ENCODE measurements around the gene C5orf52.

DNA sequence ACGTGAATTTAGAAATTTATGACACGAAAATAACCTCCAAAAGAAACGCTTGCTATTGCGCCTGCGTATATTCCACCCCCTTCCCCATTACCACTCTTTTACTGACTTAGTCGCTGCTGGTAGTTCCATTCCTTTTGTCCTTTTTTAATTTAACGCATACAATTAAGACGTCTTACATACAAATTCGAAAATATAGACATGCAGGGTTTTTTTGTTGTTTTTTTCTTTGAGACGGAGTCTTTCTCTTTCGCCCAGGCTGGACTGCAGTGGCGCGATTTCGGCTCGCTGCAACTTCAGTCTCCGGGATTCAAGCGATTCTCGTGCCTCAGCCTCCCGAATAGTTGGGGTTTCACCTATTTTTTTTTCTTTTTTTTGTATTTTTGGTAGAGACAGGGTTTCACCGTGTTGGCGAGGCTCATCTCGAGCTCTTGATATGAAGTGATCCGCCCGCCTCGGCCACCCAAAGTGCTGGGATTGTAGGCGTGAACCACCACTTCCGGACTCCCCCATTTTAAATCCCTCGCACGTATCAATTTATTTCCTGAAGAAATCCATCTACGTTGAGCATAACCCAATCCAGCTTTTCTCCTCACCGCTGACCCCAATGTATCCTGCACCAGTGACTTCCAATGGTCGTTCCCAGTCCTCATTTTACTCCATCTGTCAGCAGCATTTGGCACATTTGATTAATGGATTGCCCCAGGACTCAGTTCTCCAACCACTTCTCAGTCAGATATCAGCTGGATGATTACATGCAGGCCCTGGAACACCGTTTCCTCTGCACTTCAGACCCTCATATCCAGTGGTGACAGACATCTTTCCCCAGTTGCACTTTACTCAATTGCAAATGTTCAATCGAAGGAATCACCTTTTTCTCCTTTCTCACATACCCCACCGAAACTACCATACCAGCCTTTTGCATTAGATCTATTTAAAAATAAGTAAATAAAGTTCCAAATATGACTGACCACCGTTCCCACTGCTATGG lies 807 bp upstream of the MED7 start:
- RAMPAGE, long total RNA: no peak
- RRBS: no CpG with 5 or more reads among the region's 36 CpGs

DNA sequence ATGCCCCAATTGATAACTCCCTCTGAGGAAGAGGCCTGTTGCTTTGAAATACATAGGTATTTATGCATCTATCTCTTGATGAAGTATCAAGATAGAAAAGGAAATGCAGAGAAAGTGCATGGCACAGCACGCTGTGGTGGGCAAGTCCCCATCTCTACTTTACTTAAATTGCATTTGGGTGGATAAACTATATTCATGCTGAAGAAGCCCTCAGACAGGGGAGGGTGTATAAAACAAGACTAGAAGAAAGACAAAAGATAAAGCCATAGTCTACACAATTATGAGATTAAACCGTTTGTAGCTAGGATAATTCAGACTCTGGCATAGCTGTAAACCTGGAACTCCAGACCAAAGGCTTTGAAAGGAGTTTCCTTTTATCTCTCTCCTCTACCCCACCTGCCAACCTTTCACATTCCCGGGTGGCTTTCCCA lies 6.5 kb downstream of the GARIN3 start:
- RAMPAGE, long total RNA: no peak
- RRBS: no CpG with 5 or more reads among the region's 3 CpGs

GRCh38 chr5:157195927-157196398 lies 15.3 kb downstream of the ITK start:
- RAMPAGE, long total RNA: no peak

DNA sequence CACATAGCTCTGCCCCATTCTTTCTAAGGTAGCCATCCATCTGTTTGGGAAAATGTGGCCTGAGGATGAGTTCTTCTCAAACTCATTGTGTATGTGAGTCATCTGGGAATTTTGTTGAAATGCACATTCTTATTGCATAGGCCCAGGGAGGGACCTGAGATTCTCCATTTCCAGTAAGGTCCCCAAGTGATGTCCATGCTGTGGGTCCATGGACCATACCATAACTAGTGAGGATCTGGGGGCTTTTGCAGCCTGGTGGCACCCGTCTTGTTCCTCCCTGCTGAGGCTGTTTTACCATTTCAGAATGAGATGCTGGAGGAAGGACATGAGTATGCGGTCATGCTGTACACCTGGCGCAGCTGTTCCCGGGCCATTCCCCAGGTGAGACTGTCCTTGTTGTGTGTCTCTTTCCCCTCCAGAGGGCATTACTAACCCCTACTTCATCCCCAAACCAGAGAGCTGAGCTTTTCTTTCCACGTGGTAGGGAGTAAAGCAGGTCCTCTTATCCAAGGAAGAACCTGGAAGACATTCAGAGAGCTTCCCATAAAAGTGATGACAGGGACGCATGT lies 28.6 kb downstream of the CYFIP2 start:
- RAMPAGE, long total RNA: no peak
- RRBS: no CpG with 5 or more reads among the region's 6 CpGs

- RAMPAGE, long total RNA: no peak
- RRBS: no CpG with 5 or more reads among the region's 4 CpGs
These were observed 27.3 kb downstream of the NIPAL4 start for GRCh38 chr5:157487205-157487904.

DNA sequence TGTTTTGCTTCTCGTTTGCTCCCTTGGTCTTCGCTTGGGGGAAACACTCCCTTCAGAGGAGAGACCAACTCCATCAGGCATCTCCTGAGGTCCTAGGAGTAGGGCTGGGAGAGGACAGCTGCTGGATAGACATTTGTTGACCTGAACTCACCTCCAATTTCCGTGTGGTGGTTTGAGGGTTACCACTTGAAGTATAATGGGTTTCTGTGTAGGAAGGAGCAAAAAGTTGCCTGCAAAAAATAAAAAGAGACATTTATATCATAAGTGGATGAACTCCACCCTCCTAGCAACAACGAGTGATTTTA lies 37.9 kb downstream of the ADAM19 start:
- RAMPAGE, long total RNA: no peak
- RRBS: no CpG with 5 or more reads among the region's 4 CpGs

DNA sequence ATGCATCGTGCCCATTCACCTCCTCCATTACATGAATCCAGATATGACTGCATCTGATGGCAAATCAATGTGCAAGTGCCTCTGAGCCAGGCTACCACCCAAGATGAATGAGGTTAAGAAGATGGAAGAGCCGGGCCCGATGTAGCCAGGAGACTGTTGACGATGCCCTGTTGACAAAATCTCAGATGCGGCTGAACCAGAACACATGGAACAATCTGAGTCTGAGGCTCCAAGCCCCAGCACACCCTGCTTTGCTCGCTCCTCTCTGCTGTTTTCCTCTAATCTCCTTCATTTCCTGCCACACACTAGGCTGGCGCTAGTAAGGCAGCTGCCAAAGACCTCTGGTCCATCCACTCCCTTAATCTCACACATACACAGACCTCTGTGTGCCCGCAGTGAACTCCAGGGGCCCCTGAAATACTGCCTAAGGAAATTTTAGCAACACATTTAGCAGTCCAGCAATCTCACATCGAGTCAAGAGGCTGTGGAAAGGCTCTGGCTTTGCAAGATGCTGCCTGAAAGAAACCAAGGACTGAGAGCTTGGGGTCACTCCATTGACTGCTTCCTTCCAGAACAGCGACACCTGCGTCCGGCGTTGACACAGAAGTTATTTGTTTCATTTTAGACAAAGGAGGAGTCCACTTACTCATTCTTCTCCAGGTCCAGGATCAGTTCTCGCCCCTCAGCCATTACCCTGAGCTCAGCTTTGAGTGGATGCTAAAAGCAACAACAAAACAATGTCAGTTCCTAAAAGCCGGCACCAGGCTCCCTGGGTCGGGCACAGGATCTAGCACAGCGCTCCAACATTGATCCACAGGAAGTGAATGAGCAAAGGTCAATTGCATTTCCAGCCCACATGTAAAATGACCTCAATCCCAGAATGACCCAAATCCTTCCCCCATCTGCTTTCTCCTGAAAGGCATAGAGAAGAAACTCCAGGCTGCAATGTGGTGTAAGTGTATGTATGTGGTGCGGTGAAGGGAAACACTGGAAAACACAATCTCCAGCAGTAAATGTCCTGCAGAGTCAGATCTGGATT lies 11.5 kb downstream of the ADAM19 start:
- RAMPAGE, long total RNA: no peak
- RRBS: no CpG with 5 or more reads among the region's 18 CpGs

- RAMPAGE, long total RNA: no peak
- RRBS: 2% methylated on average over 25 of the region's 91 CpGs
These were observed at the start of gene C5orf52 for GRCh38 chr5:157670867-157671929. Gene C5orf52, plus strand, starts transcription at chr5:157671533.

GRCh38 chr5:157857800-157858175 lies 1.2 kb downstream of the CLINT1 start:
- RAMPAGE, long total RNA: no peak
- RRBS: no CpG with 5 or more reads among the region's 2 CpGs

DNA sequence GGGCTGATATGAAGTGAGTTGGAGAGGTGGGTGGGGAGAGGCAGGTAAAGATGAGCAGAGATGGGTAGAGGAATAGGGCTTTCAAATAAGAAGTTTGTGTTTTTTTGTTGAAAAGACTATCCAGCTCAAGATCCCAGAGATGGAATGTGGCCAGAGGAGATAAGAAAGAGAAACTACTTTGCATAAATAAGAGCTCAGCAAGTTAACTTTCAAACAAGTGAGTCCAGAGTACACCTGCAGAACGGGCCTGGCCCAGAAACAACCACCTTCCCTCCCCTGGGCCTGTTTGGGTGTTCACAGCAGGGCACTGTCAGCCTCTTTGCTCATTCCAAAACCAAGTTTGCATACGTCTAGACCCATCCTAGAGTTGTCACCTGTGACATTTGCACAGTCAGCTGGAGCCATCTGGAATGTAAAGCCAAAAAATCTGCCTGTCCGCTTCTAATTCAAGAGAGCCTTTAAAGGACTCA lies 2.3 kb upstream of the CLINT1 start:
- RAMPAGE, long total RNA: no peak
- RRBS: no CpG with 5 or more reads among the region's 3 CpGs

GRCh38 chr5:158802846-158803071 lies 297.0 kb downstream of the EBF1 start:
- RAMPAGE, long total RNA: no peak
- RRBS: no CpG with 5 or more reads among the region's 1 CpG

GRCh38 chr5:159021414-159022735 lies 77.8 kb downstream of the EBF1 start:
- RAMPAGE, long total RNA: no peak
- RRBS: no CpG with 5 or more reads among the region's 29 CpGs

- RAMPAGE, long total RNA: no peak
- RRBS: no CpG with 5 or more reads among the region's 3 CpGs
These were observed 56.2 kb downstream of the EBF1 start for GRCh38 chr5:159043627-159043896.

DNA sequence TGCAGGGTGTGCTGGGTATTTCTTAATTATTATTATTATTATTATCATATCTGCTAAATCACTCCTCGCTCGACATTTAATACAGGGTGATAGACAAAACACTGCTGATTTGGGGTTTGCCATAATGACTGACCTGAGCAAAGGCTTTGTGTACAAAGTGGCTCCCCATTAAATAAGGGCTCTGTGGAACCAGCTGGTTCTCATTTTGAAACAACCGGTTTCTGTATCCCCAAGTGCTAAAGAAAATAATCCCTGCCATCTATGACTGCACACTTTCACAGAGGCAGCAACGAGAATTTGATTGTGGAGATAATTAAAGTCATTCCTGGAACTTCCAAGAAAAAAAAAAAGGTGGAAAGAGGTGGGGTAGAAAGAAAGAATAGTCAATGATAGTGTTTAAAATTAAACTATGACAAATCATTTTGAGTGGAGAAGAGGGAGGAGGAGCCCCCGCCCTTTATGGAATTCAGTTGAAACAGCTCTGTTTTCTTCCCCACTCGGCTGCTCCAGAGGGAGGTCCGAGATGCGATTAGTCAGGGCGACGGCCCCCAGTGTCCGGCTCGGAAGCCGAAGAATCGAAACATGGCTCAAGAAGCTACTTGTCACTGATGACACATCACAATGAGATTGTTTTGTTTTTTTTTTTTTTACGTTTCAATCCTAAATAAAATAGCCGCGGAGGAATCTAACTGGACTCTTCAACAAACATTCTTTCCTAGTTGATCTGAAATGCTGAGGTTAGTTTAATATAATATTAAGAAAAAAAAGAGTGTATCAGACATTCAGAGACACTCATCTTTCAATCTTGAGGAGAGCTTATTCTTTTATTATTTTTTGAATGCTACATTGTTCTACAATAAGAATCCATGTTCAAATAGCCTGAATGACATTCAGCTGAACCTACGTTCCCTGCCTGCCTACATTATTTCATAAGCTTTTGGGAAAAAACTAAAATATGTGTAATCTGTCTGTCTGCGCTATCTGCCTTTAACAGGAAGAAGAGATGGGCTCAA lies 38.3 kb downstream of the EBF1 start:
- RAMPAGE, long total RNA: no peak
- RRBS: no CpG with 5 or more reads among the region's 19 CpGs

DNA sequence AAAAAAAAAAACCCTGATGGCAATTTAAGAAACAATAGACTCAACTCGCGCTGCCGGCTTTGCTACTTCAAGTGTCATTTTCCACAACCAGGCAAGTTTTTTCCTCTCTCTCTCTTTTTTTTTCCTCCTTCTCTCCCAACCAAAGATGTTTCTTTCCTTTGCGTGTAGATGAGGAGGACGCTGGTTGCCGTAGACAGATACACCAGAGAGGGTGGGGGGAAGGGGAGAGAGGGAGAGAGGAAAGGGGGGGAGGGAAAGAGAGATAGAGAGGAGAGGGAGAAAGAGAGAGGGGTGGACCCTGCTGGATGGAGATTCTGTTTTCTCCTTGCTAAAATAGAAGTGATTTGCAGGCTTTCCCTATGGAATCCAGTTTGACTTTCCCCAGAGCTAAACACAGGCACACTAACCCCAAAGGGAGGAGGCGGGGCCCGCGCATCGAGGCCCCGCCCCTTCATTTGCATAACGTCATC lies 264 bp upstream of the EBF1 start:
- RAMPAGE, long total RNA: no peak
- RRBS: no CpG with 5 or more reads among the region's 12 CpGs

GRCh38 chr5:159104295-159104824 lies 4.6 kb upstream of the EBF1 start:
- RAMPAGE, long total RNA: no peak
- RRBS: 6% methylated on average over 6 of the region's 33 CpGs

GRCh38 chr5:159184803-159185508 lies 24.4 kb downstream of the RNF145 start:
- RAMPAGE, long total RNA: no peak
- RRBS: no CpG with 5 or more reads among the region's 4 CpGs

DNA sequence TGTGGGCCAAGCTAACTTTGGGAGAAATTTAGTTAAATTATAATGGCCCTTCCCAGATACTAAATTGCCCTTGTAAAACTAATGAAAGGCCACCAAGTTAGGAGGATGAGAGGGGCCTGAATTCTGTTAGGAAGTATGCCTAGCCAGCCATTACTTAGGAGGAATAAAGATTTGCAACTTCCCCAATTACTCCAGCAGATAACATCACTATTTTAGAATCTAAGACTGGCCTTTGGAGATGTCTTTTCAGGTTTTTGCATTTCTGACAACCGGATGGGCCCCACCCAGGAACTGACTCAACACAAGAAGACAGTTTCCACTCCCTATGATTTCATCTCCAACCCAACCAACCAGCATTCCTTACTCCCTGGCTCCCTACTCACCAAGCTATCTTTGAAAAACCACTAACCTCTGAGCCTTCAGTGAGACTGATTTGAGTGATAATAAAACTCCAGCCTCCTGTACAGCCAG lies 7.2 kb upstream of the IL12B start:
- RAMPAGE, long total RNA: no peak
- RRBS: no CpG with 5 or more reads among the region's 1 CpG

DNA sequence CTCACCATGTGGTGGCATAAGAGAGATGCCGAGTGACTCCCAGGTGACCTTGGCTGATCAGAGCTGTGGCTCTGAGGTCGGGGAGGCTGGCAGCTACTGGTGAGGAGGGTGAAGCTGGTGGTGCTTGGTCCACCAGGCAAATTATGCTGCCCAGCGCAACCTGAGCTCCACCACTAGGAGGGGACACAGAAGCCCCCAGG lies 111.2 kb upstream of the IL12B start:
- RAMPAGE, long total RNA: no peak
- RRBS: no CpG with 5 or more reads among the region's 3 CpGs

DNA sequence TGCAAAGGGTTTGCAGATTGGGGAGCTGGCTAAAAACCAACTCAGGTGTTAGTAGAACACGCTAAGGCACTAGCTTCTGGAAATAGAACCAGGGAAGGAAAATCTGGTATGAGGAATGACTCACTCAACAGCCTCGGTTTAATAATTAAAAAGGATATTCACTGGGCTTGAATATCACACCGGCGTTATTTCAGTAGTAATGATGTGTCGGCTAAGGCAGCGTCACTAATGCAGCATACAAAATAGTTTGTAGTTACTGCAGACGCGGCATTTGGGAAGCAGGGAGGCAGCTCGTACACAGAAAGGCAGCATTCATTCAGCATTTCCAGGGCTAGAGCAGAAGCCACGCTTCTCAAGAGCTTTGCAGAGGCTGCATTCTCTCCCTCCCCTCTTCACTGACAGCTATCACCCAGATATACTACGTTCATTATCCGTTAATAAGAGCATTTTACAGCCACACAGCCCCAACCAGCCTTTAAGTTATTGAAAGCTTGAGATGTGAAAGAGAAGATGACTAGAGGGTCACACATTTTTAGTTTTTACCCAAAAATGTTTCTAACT lies 1.8 kb downstream of the ADRA1B start:
- RAMPAGE, long total RNA: no peak
- RRBS: no CpG with 5 or more reads among the region's 12 CpGs

Data from kidney epithelial cell (primary cell).